Melanocyte of skin (primary cell): ENCODE measurements around the genes KRTAP26-1, KRTAP13-2, KRTAP13-4, KRTAP6-1, KRTAP7-1 and URB1.

GRCh38 chr21:29477339-29477887 lies 178.7 kb downstream of the BACH1 start:
- CAGE, long polyA plus RNA, 2 experiments = no peak in any of the 2 experiments

GRCh38 chr21:29769356-29769868 lies 170.4 kb downstream of the GRIK1 start:
- CAGE, long polyA plus RNA, 2 experiments = no peak in any of the 2 experiments

GRCh38 chr21:30233210-30233687 lies 17.4 kb upstream of the CLDN8 start:
- CAGE, long polyA plus RNA, 2 experiments = no peak in any of the 2 experiments

DNA sequence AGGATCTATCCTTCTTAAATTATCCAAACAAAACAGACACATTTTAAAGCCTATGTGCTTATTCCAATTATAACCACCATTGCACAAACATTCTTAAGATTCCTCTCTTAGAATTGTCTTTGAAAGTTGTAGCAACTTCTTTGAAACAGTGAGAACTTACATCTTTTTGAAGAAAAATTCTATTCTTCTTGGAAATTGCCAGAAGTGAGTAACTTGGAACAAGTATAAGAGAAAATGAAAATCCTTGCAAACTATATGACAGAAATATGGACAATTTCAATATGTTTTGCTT lies at the start of gene KRTAP26-1:
TSS of gene KRTAP26-1 (minus strand) at position 15 of the 292 bp plus-strand sequence.
- CAGE, long polyA plus RNA, 2 experiments = no peak in any of the 2 experiments

DNA sequence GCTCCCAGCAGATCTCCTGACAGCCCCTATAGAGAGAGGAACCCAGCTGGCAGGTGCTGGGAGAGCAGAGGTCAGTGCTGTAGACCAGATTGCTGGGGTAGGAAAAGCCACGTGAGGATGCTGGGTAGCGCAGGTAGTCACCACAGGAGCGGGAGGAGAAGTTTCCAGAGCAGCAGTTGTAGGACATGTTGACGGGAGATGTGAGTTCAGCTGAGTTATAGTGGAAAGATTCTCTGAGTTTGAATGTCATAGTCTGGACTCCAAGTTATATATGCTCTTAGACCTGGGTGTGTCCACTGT lies at the start of gene KRTAP13-2:
TSS of gene KRTAP13-2 (minus strand) at position 245 of the 300 bp plus-strand sequence.
- CAGE, long polyA plus RNA, 2 experiments = no peak in any of the 2 experiments

- CAGE, long polyA plus RNA, 2 experiments = no peak in any of the 2 experiments
Observed at GRCh38 chr21:30429928-30430520, at the start of gene KRTAP13-4. TSS of gene KRTAP13-4 (plus strand) at chr21:30430220.

DNA sequence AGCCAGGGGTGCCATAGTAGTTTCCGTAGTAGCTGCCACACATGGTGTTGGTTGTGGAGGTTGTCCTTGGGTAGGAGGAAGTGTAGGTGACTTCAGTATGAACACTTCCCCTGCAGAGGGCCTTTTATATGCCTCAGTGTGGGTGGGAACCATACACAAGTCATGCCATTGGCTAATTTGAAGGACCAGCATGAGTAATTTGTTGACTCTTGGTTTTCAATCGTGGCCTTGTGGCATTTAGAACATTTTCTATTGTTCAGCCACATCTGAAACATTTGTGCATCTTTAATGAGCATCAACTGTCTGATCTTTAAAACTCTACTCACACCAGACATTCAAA lies at the start of gene KRTAP6-1:
TSS of gene KRTAP6-1 (minus strand) at position 69 of the 340 bp plus-strand sequence.
- CAGE, long polyA plus RNA, 2 experiments = no peak in any of the 2 experiments

DNA sequence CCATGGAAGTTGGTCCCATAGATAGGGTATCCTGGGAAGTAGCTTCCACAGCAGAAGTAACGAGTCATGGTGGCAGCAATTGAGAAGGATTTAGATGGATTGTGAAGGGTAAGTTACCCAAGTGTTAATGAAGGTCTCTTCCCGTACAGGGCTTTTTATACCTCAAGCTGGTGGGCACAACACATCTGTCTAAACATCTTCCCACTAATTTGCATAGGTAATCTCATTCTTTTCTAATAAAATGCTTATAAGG lies at the start of gene KRTAP7-1:
TSS of gene KRTAP7-1 (minus strand) at position 129 of the 253 bp plus-strand sequence.
- CAGE, long polyA plus RNA, 2 experiments = no peak in any of the 2 experiments

GRCh38 chr21:31159131-31159636 lies 120.9 kb upstream of the KRTAP19-8 start:
- CAGE, long polyA plus RNA, 2 experiments = no peak in any of the 2 experiments

DNA sequence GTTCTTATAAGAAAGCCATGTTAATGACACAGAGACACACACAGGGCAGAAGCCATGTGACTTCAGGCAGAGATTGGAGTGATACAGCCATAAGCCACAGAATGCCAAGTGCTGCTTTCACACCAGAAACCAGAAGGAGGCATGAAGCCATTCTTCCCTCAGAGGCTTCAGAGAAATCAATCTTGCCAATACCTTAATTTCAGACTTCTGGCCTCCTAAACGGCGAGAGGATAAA lies 147.4 kb upstream of the KRTAP19-8 start:
- CAGE, long polyA plus RNA, 2 experiments = no peak in any of the 2 experiments

DNA sequence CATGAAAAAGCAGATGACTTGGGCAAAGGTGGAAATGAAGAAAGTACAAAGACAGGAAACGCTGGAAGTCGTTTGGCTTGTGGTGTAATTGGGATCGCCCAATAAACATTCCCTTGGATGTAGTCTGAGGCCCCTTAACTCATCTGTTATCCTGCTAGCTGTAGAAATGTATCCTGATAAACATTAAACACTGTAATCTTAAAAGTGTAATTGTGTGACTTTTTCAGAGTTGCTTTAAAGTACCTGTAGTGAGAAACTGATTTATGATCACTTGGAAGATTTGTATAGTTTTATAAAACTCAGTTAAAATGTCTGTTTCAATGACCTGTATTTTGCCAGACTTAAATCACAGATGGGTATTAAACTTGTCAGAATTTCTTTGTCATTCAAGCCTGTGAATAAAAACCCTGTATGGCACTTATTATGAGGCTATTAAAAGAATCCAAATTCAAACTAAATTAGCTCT lies 9.0 kb downstream of the SOD1 start:
- CAGE, long polyA plus RNA, 2 experiments = no peak in any of the 2 experiments

- CAGE, long polyA plus RNA, 2 experiments = no peak in any of the 2 experiments
Observed at GRCh38 chr21:31678128-31679044, 18.9 kb downstream of the SOD1 start.

DNA sequence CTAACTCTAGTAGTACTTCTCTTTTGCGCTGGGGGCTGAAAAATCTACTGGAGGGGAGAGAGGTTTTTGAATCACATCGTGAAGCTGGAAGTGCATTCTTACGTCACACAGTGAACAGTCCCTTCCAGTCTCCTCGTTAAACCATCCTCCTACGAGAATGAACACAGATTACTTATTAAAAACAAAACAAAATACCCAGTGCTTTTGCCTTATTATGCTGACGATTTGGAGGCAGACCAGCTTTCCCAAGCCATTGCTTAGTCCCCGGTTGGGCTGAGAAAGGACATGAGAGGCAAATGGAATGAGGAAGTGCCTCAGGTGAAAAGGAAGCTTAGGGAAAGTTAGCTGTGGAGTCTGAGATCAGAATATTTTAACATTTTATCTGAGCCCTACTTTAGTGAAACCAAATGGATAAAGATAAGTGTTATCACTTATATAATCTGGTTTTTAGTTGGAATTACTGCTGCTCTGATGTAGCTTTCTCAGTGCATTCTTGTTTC lies 16.2 kb downstream of the HUNK start:
- CAGE, long polyA plus RNA, 2 experiments = no peak in any of the 2 experiments

- CAGE, long polyA plus RNA, 2 experiments = no peak in any of the 2 experiments
Observed at GRCh38 chr21:32094898-32095175, 184.0 kb downstream of the MIS18A start.

DNA sequence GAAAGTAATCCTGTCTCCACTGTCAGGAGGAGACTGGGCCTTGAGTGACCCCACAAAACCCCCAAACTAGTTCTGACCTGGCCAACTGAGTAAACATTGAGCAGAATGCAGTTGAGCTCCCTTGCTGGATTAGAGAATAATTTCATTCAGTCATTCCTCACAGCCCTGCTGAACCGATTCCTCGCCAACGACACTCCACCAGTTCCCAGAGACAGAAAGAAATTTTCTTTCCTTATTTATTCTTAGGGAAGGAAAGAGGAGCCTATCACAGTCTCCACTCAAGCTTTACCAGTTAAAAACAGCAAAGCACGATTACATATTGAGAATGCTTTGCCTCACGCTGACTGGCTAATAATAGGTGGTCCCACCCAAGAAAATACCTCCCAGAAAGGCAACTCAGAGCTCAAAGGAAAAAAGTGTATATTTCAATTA lies 44.4 kb downstream of the URB1 start:
- CAGE, long polyA plus RNA, 2 experiments = no peak in any of the 2 experiments

- CAGE, long polyA plus RNA, 2 experiments = no peak in any of the 2 experiments
Observed at GRCh38 chr21:32392713-32393493, at the start of gene URB1. TSS of gene URB1 (minus strand) at chr21:32393012.

DNA sequence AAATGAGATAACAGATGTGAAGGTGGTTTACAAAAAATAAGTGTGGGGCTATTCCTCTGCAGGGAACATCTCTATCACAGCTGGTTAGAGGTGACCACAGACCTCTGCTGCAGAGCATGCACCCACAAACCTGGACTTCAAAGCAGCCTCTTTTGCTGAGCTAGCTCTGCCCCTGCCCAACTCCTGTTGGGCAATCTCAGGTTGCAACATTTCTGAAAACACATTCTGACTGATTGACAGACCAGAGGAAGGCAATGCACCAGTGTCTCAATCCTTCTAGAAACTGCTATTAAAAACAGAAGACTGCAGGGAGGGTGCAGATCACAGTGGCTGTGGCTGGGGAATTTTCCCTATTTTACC lies 10.4 kb upstream of the OLIG1 start:
- CAGE, long polyA plus RNA, 2 experiments = no peak in any of the 2 experiments

DNA sequence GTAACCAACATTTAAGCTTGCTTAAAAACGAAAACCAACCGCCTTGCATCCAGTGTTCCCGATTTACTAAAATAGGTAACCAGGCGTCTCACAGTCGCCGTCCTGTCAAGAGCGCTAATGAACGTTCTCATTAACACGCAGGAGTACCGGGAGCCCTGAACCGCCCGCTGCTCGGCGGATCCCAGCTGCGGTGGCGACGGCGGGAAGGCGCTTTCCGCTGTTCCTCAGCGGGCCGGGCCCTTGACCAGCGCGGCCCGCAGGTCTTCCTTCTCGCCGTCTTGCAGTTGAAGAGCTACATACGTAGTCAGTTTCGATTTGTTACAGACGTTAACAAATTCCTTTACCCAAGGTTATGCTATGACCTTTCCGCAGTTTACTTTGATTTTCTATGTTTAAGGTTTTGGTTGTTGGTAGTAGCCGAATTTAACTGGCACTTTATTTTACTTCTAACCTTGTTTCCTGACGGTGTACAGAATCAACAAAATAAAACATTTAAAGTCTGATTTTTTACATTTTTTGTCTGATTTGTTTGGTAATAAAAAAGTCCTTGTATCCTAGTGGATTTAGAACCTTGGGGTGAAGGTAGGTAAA lies 2.1 kb downstream of the OLIG1 start:
- CAGE, long polyA plus RNA, 2 experiments = no peak in any of the 2 experiments

- CAGE, long polyA plus RNA, 2 experiments = no peak in any of the 2 experiments
Observed at GRCh38 chr21:33197478-33198026, 32.2 kb upstream of the IFNAR2 start.

- CAGE, long polyA plus RNA, 2 experiments = no peak in any of the 2 experiments
Observed at GRCh38 chr21:33282886-33283486, 16.8 kb downstream of the IL10RB start.